ENCODE measurements around a stretch of chr5.

- PRO-cap, result no peak
Measured at GRCh38 chr5:170286636-170287066, 10.9 kb downstream of the LCP2 start.

- PRO-cap, result no peak
Measured at GRCh38 chr5:170300687-170301055, 3.1 kb upstream of the LCP2 start.

GRCh38 chr5:170333042-170333814 is 35.7 kb upstream of the LCP2 start:
- PRO-cap, result no peak

- PRO-cap, result no peak
Measured at GRCh38 chr5:170752132-170753195, 31.1 kb upstream of the GABRP start.

- PRO-cap, result no peak
Measured at GRCh38 chr5:170789002-170789439, 5.5 kb downstream of the GABRP start.

DNA sequence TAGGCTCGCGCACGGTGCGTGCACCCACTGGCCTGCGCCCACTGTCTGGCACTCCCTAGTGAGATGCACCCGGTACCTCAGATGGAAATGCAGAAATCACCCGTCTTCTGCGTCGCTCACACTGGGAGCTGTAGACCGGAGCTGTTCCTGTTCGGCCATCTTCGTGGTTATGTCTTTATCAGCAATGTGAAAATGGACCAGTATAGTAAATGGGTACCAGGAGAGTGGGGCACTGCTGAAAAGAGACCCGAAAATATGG is 219.3 kb upstream of the TLX3 start:
- PRO-cap, result no peak

- PRO-cap, result no peak
Measured at GRCh38 chr5:171625797-171626119, 159.9 kb upstream of the SMIM23 start.

- PRO-cap, result unidirectional peak, plus-strand start at chr5:171644380
Measured at GRCh38 chr5:171644223-171644574, 141.4 kb upstream of the SMIM23 start.

- PRO-cap, result no peak
Measured at GRCh38 chr5:171648327-171648606, 137.3 kb upstream of the SMIM23 start.

DNA sequence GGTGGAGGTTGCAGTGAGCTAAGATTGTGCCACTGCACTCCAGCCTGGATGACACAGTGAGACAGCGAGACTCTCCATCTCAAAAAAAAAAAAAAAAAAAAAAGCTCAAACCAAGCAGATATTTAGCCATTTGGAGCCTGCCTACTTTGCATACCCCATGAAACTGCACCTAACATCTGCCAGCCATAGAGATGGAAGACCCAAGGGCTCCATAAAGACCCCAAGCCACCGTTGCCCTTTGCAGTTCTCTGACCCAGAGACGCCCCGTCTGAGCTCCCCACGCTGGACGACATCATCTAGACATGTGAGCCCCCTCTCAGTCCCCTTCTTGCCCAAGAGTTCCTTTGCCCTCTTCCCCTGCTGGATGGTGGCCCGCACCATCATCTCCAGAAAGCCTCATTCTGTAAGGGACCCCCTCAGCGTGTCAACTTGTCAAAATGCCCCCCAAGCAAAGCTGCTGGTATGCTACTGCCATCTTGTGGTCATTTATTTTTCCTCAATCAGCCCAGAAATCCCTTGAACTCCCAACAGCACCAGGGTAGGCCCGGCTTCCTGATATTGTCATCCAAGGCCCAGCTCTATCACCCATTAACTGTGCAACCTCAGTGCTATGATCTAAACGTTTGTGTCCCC is 53.0 kb upstream of the FBXW11 start:
- PRO-cap, result no peak

DNA sequence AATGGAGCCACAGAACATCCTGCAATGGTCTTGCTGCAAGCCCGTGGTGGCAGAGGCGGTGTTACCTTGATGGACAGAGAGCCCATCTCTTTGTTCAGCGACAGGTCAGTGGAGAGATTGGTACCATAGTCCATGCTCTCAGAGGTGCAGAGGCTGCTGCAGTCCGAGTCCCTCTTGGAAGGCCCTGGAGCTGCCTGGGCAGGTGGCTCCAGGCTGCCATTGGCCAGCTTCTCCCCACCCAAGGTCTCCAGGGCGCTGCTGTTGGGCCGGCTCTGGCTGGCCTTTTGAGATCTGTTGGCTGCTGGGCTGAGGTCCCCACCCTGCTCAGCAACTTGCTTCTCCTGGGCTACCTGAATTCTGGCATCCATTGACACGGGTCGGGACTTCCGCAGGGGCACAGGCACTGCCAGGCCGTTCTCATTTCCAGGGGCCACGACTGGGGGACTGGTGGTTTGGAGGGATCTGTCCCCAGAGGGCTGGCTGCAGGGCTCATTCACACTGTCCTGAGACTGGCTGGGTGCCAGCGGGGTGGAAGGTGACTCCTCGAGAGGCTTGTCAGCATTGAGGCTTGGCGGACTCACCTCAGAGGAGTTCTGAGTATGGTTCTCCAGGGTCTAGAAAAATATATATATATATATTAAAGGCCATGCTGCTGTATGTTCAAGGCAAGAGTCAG is 87.0 kb upstream of the FBXW11 start:
- PRO-cap, result no peak

GRCh38 chr5:172176128-172176997 is 11.7 kb downstream of the STK10 start:
- PRO-cap, result no peak

DNA sequence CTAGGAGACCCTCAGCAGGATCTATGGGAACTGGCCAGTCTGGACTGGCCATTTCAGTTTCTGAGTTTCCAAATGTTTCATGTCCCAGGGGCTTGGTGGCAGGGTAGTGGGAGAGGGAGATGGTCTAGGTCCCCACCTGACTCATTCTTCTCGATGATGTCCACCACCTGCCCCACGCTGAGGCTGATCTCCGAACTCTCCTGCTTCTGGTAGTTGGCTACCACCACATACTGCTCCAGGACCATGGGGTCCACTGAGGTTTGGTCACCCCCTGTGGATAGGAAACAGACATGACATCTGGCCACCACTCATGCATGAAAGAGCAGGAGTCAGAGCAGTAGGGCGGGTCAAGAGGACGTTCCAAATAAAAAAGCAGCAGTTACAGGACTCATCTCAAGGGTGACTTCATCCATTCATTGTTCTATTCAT is 79.0 kb upstream of the UBTD2 start:
- PRO-cap, result no peak

DNA sequence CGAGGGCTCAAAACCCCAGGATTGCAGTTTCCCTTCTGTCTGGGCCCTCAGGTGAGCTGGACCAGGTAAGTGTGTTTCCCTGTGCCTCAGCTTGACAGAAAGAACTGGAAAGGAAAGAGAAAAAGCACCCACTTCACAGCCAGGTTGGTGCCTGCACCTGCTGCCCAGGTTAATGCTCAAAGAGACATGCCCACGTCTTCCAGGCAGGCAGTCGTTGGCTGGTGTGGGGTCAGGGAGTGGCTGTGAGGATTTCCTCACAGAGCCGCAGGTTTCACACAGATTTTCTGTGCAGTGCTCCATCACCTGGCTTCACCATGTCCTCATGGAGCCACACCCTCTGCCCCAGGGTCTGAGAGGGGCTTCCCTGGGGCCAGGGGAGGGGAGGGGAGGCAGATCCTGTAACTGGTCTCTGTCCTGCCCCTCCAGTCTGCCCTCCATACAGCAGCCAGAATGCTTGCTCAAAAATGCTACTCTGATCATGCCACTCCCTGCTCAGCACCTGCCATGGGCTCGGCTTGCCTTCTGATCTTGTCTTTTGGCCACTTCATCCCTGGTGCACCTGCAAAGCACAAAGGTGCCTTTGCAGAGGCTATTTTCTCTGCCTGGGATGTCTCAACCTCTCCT is 82.5 kb upstream of the UBTD2 start:
- PRO-cap, result no peak

GRCh38 chr5:172437323-172438076 is 16.8 kb downstream of the SH3PXD2B start:
- PRO-cap, result no peak

- PRO-cap, result bidirectional peak, plus-strand start at chr5:172455999, minus-strand start at chr5:172455865
Measured at GRCh38 chr5:172455421-172456189, 1.3 kb upstream of the SH3PXD2B start.

- PRO-cap, result no peak
Measured at GRCh38 chr5:172557027-172557874, 83.8 kb upstream of the NEURL1B start.

- PRO-cap, result no peak
Measured at GRCh38 chr5:172607119-172607903, 33.8 kb upstream of the NEURL1B start.

DNA sequence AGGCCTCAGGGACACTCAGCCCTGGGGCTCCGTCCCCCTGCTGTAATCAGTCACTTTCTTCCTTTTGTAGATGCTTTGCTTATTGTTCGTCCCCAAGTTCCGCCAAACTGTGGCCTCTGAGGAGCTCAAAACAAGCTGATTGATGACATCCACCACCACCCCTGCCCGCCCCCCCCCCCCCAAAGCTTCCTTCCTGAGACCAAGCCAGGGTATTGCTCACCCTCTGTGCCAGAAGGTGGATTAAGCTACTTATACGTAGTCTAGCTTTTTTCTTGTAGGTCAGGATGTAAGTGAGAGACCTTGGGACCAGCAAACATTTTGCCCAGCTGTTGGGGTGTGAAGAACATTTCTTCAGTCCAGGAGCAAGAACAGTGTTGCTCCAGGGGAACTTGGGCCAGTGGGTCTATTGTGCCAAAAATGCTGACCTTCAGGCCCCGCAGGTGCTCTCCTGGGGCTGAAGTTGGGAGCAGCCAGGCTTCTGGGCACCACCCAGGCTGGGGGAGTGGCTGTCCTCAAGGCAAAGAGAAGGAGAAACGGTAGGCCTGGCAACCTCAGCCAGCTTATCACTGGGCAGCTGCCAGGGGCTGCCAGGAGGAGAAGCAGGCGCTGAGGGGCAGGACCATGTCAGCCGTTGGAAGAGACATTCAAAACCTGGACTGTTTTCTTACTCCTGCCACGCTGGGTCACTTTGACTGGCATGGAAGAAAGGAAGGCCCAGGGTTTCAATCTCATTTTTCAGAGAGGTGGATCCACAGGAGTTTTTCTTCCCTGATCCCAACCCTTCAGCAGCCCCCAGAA is 18.0 kb downstream of the NEURL1B start:
- PRO-cap, result no peak

DNA sequence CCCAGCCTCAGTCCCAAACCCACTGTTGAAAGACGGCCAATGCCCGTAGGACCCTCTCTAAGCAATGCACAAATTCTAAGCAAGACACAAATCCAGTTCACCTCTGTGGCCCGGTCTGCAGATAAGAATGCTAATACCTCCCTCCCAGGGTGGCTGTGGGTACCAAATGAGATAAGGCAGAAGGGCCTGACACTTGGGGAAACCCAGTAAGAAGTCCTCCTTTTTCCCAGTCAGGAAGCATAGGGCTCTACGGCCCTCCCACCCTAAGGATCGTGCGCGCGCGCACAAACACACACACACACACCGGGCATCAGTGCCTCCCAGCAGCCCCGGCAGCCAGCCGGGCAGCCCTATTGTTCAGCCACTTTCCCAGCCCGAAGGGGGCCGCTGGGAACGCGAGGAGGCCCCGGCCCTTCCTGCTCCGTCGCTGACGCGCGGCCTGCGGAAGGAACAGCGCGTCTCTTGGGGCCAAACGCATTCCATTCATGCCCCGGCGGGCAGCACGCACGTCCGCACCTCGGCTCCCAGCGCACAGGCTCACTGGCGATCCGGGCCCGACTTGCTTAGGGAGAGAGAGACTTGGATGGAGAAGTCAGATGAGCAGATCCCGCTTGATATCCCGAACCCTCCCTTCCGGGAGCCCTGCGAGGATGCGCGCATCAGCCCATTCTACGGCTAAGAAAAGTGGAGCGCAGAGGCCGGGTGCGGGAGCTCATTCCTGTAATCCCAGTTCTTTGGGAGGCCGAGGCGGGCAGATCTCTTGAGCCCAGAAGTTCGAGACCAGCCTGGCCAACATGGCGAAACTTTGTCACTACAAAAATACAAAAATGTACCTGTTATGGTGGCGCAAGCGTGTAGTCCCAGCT is 22.6 kb downstream of the DUSP1 start:
- PRO-cap, result bidirectional peak, plus-strand start at position 678 of the sequence, minus-strand start at position 436 of the sequence